Occipital lobe (tissue), 2 donors: ENCODE results near the genes RNF187, RHOU, RAB4A and GALNT2.

DNA sequence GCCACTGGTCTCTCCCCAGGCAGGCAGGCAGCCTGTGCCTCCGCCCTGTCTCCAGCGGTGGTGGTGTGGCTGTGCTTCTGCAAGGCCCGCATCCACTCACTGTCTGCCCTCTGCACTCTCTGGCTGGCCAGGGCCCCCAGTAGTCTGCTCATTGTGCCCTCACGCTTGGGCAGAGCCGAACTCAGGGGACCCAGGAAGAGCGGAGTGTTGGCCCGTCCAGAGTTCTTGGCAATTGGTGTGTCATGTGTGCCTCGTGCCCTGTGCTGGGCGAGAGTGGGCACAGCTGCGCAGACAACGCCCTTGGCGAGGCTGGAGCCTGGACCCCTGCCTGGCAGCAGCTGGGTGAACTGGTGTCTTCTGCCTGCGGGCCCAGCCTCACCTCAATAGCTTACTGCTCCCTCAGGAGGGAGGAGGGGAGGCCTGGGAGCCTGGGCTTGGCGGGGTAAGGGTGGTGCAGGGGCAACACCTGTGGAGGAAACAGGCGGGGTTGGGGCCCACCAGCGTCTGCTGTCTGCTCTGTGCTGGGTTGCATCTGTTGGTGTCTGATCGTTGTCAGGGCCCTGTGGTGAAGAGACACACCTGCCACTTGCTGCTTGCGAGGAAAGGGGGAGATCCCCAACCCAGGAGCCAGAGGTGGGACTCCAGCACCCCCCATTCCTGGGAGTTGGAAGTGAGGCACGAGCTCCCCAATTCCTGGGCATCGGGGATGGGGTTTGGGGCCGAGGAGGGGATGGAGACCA is 2.2 kb downstream of the GUK1 start:
- RAMPAGE, long total RNA: no peak

DNA sequence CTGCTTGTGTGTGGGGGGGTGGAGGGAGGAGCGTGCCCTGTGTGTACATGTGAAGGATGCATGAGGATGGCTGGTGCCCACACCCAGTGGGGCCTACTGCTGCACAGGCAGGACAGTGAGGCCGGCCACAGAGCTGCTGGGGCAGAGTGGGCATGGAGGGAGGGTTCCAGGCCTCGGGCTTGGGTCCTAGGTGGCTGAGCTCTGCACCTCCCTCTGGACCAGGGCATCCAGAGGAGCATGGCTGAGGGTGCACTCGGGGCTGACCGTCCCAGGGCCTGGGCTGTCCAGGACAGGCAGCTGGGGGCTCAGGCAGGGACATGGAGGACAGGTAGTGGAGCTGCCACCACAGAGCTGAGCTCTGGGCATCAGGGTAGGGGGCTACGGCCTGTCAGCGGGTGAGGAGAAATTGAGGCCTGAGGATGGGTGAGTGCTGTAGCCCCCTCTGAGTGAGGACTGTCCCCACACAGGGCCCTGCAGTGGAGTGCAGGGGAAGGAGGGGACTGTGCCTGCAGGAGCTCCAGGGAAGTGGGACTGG is 1.9 kb downstream of the GJC2 start:
- RAMPAGE, long total RNA: no peak

- RAMPAGE, long total RNA: no peak
Observed at GRCh38 chr1:228166369-228167050, 906 bp downstream of the IBA57 start.

DNA sequence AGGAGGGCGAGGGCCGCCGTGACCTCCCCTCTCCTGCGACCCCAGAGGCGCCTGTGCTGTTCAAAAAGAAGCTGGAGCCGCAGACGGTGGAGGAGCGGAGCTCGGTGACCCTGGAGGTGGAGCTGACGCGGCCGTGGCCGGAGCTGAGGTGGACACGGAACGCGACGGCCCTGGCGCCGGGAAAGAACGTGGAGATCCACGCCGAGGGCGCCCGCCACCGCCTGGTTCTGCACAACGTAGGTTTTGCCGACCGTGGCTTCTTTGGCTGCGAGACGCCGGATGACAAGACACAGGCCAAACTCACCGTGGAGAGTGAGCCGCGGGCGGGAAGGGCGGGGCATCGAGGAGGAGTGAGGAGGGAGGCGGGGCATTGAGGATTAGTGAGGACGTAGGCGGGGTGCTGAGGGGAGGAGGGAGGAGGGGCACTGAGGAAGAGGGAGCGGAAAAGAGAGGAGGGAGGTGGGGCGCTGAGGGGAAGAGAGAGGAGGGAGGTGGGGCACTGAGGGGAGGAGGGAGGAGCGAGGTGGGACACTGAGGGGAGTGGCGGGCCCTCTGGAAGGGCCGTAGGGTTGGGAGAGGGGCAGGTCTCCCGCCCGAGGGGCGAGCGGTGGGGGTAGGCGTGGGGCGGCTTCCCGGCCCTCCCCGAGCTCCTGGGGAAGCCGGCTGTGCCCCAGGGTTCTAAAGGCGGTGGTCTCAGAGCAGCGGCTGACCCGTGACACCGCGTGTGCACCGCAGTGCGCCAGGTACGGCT is 68.0 kb downstream of the OBSCN start:
- RAMPAGE, long total RNA: no peak

DNA sequence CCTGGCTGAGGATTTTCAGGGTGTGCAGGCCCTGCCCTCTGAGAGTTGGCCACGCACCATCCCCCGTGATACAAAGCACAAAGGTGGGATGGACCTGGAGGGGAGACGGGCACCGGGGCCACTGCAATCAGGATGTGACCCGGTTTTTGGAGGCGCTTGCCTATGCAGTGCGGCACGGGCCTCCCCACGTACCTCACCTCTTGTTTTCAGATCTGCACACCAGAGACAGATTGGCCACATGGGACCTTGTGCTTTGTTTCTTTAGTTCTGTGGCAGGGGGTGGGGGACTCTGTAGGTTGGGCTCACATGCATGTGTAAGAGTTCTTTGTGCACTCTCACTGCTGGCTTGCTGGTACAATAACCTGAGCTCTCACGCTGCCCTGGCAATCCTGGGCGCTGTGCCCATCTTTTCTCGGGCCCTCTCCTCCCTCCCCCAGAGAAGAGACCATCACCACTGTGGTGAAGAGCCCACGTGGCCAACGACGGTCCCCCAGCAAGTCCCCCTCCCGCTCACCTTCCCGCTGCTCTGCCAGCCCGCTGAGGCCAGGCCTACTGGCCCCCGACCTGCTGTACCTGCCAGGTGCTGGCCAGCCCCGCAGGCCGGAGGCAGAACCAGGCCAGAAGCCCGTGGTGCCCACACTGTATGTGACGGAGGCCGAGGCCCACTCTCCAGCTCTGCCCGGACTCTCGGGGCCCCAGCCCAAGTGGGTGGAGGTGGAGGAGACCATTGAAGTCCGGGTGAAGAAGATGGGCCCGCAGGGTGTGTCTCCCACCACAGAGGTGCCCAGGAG is 47.3 kb downstream of the TRIM11 start:
- RAMPAGE, long total RNA: no peak

- RAMPAGE, long total RNA: no peak
Observed at GRCh38 chr1:228445649-228446694, 11.7 kb downstream of the H2AC25 start.

DNA sequence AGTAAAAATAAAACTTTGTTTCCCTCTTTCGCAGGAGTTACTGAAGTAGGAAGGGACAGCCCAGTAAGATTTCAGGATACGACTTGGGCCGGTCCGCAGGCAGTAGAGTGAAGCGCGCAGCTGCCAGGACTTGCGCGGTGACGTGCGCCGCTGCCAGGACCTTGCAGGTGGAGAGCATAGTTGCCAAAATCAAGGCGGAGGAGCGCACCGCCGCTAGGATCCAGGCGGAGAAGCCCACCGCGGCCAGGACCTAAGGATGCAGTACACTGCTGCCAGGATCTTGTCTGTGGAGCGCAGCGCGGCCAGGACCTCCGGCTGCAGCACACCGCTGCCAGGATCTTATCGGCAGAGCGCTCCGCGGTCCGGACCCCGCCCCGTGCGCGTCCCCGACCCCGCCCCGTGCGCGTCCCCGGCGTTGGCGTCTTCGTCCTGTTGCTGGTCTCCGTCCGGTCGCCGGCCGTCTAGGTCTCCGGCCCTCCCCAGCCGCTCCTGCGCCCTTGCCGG is at the start of gene RNF187:
Gene RNF187 (plus strand): TSS at position 415 of the 504 bp plus-strand sequence.
- RAMPAGE, long total RNA: no peak

DNA sequence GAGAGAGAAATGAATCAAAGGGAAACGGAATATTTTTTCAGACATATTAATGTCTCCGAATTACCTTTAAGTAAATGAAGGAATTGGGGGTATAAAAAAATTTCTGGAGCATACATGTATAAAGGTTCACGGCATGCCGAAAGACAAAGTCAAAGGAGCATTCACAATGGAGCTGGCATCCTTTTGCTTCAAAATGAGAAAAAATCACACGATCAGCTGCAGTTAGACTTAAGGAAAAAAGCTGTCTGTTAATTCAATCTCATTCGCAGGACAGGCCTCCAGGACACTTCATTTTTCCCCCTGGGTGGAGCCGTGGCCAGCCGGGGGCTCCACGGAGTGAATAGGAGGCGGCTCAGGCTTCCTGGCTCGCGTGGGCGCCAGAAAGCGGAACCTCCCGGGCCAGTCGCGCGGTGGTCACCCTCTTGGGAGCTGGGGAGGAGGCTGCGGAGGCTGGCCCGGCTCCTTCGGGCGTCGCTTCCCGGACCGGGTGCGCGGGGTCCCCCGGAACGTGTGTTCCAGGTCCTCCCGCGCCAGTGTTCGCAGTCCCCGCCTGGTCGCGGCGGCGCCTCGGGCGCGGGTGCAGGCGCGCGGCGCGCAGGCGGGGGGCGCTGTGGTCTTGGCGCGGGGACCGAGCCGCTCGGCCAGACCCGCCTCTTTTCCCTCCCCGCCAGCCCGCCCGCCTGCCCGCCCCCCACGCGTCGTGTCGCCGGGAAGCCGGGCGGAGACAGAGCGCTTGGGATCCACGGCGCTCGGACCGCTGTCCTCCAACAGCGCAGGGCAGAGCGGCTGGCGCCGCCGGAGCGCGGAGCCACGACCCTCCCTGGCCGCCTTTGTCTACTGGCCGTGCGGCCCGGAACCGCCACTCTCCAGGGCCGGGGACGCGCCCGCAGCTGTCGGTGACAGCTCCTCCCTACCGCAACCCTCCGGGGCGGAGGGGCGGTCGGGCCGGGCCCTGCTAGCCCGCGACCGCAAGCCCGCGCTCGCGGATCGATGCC is at the start of gene RHOU:
Gene RHOU (plus strand): TSS at position 727 of the 995 bp plus-strand sequence.
- RAMPAGE, long total RNA: no peak

DNA sequence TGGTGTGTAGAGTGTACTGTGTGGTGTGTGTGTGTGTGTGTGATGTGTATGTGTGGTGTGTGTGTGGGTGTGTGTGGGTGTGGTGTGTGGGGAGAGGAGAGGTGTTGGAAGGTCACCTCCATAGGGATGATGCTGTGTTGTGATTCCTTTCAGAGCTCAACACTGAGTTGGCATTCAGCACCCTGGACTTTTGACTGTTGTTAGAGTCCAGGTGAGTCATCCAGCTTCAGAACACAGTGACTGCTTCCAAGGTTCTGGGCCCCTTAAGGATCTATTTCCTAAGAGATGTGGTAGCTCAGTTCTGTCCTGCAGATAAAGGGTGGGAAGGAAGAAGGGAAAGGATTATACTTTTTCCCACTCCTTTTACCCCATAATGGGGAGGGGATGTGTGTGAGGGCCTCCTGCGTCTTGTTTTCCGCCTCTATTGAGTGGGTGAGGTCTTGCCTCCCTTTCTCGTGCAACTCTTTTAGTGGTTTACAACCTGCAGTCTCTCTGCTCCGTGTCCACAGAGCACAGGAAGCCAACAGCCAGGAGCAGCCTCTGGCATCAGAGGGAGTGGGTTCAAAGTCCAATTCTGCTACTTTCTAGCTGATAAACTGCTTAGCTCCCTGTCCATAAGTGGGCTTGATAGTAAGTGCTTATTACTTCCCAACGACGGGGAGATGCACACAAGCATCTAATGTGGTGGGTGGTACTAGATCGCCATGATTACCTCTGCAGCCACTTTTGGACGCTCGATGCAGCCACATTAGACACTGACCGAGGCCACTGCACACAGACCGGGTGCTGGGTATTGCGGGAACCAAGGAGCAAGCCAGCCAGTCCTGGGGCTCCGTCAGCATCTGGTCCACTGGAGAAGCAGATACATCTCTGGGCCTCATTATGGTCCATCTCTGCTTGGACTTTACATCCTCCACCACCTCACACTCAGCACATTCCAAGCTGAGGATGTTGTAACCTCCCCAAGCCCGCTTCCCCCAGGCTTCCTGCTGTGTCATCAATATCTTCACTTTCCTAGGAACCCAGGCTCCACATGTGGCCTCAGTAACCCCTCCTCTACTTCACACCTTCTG is 47.9 kb downstream of the RHOU start:
- RAMPAGE, long total RNA: no peak

- RAMPAGE, long total RNA: no peak
Observed at GRCh38 chr1:228809369-228810054, 74.2 kb downstream of the RHOU start.

- RAMPAGE, long total RNA: no peak
Observed at GRCh38 chr1:228836341-228836824, 101.1 kb downstream of the RHOU start.

- RAMPAGE, long total RNA: no peak
Observed at GRCh38 chr1:228866406-228866889, 131.2 kb downstream of the RHOU start.

DNA sequence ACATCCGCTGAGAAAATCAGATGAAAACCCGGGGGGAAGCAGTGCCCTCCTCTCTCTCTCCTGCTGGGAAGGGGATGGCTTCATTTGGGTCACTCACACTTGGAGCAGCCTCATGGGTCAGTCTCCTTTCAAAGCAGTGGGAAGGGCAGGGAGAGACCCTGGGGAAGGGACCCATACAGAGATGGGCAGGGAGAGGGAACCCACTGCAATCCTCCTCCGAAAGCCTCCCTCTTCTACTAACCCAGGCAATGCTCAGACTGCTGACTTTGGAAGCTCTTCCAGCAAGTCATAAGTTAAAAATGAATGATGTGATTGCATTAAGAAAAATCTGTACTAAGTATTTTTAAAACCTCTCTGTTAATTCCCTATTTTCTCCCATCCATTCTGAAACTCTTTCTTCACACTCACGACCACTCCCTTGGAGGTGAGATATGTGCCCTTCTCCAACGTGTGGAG is 185.2 kb downstream of the RHOU start:
- RAMPAGE, long total RNA: no peak

DNA sequence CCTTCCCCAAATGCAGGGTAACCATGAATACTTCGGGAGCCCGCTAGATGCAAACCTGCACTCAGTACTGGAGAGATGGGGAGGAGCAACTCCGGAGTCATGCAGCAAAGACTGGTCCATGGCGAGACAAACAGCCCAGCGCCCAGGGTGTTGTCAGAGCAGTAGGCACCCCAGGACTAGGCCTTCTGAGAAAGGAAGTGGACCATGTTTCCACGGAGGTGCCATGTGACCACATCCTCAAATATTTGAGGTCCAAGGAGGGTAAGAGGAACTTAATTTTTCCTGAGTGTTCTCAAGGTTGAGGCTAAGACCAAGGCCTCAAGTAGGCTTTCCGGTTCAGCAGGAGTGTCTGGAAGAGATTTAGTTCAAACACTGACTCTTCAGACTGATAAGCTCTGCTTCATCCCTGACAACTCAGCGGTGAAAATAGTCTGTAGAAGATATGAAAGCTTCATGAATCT is 186.2 kb downstream of the RHOU start:
- RAMPAGE, long total RNA: no peak

GRCh38 chr1:229209510-229210407 is 61.2 kb upstream of the RAB4A start:
- RAMPAGE, long total RNA: no peak

- RAMPAGE, long total RNA: no peak
Observed at GRCh38 chr1:229270902-229271976, at the start of gene RAB4A. Gene RAB4A, plus strand, starts transcription at chr1:229271111.

DNA sequence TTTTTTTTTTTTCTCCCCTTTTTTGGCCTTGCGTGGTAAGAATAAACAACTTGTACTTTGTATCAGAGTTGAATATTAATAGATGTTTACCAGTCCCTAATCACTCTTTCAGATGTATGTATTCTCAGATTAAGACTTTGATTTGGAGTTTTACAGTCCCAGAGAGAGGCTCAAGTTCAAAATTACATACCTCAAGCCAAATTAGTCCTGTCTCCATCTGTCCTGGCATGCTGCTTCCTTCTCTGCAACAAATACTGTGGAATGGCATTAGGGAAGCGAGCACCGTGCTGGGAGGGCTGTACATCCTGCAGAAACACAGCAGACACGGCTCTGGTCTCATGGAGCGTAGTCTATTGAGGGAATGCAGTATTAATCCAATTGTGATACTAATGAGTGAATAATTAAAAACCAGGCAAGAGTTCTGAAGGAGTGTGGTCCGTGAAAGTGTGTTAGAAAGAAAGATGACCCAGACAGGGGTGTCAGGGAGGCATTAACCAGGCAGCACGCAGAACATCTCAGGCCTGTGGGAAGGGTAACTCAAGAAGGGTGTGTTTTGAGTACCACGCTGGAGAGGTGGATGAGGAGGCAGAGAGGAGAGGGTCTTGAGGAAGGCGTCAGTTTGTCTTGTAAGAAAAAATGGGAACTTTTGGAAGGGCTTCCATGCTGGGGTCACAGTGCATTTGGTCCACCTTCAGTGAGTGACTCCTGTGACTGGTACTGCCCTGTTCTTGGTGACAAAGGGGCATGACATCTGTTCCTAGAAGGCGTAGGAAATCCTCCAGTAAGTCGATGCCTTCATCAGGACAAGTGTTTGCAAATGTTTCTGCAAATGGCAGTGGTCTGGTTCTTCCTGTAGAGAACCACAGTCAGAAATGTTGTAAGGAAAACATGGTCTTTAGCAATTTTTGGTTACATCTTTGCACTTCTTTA is 1.5 kb downstream of the RAB4A start:
- RAMPAGE, long total RNA: no peak

- RAMPAGE, long total RNA: no peak
Observed at GRCh38 chr1:229407178-229407811, 26.6 kb downstream of the ACTA1 start.

DNA sequence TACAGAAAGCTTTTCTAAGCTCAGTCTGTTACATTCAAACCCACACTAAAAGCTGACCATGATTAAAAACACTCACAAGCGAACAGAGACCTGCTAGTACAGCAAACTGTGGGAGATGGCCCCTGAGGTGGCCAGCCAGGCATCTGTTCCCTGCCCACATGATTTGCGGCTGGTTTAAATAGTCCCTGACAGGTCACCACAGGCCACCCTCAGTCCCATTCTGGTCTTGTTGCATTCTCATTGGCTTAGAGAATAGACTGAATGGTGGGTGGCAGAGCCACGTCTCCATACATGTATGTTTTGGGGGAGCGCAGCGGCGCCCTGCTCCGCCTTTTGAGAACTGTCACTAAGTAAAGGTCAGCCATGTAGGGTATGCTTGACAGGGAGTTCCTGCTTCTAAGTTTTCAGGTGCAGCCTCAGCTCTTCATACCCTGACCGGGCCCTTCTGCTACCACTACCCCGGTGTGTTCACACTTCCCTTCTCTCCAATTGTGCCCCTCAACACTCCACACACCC is 2.4 kb upstream of the ACTA1 start:
- RAMPAGE, long total RNA: no peak

DNA sequence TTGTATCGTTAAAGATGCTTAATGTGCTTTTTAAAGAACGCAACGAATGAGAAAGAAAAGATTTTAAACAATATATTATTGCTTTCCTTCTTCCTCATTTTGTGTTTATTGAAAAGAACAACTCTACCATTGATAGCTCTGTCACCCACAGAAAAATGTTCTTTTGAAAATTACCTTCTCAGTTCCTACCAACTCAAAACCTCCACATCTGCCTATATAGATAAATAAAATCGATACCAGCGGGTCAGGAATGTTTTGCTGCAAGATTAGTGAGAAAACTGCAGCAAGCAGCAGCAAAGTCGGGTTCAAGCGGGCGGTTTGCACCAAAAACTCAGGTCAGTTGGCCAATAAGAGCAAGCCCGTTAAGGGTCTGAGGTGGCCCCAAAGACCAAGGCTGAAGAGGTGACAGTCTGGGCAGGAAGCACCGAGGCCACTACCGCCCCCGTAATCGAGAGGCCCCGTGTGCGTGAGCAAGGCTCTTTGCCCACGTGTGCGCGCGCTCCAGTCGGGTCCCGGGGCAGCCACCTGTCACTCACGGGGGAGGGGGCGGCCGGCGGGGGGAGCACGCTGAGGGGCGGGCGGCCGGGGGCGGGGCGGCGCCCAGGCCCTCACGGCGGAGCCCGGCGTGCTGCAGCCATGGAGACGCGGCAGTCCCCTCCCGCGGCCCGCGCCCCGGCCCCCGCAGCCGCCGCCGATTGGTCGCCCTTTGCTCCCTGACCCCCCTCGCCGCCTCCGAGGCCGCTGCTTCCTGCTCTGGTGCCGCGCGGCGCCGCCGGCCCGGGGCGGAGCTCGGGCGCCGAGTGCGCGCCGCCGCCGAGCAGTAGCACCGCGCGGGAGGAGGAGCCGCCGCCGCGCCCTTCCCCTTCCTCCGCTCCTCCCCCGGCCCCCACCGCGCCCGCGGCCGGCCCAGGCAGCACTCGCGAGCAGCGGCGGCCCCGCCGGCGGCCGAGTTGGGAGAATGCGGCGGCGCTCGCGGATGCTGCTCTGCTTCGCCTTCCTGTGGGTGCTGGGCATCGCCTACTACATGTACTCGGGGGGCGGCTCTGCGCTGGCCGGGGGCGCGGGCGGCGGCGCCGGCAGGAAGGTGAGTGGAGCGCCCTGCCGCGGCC is at the start of gene GALNT2:
Gene GALNT2 (plus strand): TSS at position 916 of the 1,109 bp plus-strand sequence.
- RAMPAGE, long total RNA: no peak